Body of pancreas (tissue), 2 donors: ENCODE results near the genes ADAMTSL4, CTSK, BNIPL, C1orf56 and MRPL9.

DNA sequence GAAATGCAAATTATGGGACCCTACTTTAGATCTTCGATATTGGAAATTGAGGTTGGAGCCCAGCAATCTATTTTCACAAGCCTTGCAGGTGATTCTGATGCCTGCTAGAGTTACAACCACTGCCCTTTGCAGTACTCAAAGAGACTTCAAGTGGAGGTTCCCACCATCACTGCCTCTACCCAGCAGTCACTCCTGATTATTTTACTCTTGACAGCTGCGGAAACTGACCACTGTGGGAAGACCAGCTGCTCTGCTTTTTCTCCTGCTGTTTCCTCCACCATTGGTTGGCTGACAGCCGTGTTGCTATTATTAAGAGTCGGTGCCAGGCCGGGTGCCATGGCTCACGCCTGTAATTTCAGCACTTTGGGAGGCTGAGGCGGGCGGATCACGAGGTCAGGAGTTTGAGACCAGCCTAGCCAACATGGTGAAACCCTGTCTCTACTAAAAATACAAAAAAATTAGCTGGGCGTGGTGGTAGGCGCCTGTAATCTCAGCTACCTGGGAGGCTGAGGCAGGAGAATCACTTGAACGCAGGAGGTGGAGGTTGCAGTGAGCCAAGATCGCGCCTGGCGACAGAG lies 11.2 kb upstream of the PRPF3 start:
- PRO-cap = no peak
- RAMPAGE, long total RNA, 2 experiments = no peak in any of the 2 experiments

- PRO-cap = no peak
- RAMPAGE, long total RNA, 2 experiments = no peak in any of the 2 experiments
Observed at GRCh38 chr1:150506496-150507223, 1.2 kb upstream of the ECM1 start.

DNA sequence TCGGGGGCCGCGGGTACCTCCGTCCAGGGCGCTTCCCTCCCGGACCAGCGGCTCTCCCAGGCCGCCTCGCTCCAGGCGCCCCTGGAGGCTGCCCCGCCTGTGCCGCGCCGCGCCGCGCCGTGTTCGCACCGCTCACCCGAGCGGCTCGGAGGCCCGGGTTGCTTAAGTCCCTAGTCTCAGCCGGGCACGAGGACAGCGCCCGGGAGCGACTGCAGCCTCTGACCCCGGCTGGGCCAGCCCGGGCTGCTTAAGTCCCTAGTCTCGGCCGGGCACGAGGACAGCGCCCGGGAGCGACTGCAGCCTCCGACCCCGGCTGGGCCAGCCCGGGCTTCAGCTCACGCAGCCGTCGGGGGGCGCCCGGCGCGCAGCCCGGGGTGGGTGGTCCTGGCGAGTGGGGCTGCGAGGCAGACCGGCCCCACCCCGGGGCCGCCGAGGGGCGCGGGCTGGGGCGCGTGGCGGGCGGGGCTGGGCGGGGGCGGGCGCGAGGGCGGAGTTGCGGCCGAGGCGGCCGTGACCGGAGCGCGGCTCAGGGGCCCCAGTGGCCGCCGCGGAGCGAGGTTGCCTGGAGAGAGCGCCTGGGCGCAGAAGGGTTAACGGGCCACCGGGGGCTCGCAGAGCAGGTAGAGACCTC lies at the start of gene ADAMTSL4:
Gene ADAMTSL4 (plus strand): TSS at position 529 of the 631 bp plus-strand sequence.
- PRO-cap = bidirectional peak, plus-strand start at position 173 of the sequence, minus-strand start at position 138 of the sequence; bidirectional peak, plus-strand start at position 490 of the sequence, minus-strand start at position 220 of the sequence
- RAMPAGE, long total RNA, 2 experiments = no peak in any of the 2 experiments

- PRO-cap = no peak
- RAMPAGE, long total RNA, 2 experiments = no peak in any of the 2 experiments
Observed at GRCh38 chr1:150550070-150550583, 919 bp downstream of the ADAMTSL4 start.

DNA sequence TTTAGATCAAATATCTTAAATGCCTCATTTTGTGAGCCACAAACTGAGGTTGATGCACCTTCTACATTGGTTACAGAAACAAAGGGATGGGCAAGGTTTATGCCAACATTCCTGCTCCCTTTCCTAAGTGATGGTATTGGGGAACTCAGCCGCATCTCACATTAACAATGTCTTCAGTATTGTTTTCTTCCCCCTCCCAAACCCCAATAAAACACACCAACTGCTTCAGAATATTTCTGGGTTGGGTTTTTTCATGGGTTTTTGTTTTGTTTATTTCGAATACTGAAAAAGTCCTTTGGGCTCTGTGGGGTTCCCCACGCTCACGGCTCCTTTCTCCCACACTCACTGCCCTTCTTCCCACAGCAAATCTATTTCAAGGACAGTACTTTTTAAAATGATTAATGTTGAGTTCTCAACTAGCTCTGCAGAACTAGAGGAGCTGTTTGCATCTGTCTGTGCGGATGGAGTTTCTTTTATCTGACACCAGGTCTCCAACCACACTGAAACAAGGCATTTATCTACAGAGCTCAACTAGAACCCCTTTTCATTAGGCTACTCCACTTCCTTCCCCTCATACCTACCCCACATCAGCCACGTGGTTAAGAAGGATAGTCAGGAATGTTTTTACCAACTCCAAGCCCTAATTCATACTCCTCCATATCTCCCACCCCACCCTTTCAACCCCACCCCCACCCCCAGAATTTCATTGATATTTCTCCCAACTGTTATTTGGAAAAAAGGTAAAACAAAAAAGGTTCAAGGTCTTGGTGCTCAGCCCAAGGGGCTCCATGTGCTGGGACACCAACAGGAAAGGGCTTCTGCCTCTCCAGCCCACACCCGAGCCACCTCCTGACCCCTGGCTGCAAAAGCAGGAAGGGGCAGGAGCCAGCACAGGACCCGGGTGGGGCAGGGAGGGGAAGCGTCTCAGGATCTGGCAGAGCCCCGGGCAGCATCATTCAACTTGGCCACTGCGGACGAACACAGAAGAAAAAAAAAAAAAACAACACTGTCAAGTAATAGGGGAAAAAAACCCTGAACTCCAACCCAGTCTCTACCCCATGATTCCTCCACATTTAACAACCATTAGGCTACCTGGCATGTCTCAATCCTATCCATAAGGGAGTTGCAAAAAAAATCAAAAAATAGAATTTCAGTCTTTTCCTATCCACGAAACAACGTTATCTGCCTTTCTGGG lies 7.1 kb downstream of the ENSA start:
- PRO-cap = no peak
- RAMPAGE, long total RNA, 2 experiments = no peak in any of the 2 experiments

DNA sequence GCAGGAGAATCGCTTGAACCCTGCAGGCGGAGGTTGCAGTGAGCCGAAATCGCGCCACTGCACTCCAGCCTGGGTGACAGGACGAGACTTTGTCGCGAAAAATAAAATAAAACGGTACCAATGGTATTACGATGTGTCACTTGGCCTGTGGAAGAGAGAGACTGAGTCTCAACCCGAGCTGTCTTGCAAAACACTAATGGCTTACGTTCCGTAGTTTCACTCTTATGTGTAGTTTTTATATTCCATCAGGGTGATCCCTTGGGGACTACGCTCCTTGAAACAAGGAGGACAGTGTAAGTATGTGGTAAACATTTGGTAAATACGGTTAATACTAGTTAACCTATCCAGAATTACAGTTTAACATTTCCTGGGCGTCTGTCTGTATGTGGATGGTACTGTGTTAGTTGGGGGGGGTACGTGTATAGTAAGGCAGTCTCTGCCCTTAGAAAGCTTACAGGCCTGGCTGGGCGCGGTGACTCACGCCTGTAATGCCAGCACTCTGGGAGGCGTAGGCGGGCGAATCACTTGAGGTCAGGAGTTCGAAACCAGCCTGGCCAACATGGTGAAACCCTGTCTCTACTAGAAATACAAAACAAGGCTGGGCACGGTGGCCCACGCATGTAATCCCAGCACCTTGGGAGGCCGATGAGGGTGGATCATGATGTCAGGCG lies 933 bp upstream of the ENSA start:
- PRO-cap = no peak
- RAMPAGE, long total RNA, 2 experiments = no peak in any of the 2 experiments

GRCh38 chr1:150694596-150695057 lies 2.3 kb downstream of the GOLPH3L start:
- PRO-cap = no peak
- RAMPAGE, long total RNA, 2 experiments = no peak in any of the 2 experiments

- PRO-cap = no peak
- RAMPAGE, long total RNA, 2 experiments = no peak in any of the 2 experiments
Observed at GRCh38 chr1:150764495-150765221, 920 bp downstream of the CTSS start.

GRCh38 chr1:150807783-150808690 lies at the start of gene CTSK:
Gene CTSK (minus strand): TSS chr1:150808260.
- PRO-cap = no peak
- RAMPAGE, long total RNA, 2 experiments = start-site peak on the minus strand in 1 of 2 experiments, at chr1:150808292-150808348 at its widest, 26 reads per replicate

DNA sequence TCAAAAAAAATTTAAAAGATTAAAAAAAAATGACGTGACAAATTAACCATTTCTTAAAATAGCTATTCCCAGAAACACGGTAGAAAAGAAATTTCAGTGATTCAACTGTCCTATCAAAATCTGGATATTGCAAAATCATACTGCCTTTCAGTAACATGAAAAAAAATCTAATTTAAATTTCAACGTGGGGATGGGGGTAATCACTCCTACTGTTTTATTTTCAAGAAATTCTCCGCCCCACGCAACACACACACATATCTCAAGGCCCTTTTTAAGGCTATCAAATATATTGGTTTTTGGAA lies 1.2 kb downstream of the ARNT start:
- PRO-cap = no peak
- RAMPAGE, long total RNA, 2 experiments = no peak in any of the 2 experiments

- PRO-cap = no peak
- RAMPAGE, long total RNA, 2 experiments = no peak in any of the 2 experiments
Observed at GRCh38 chr1:150925029-150925542, 1.1 kb upstream of the SETDB1 start.

GRCh38 chr1:151036333-151036912 lies at the start of gene BNIPL:
Gene BNIPL (plus strand): TSS chr1:151036586.
- PRO-cap = no peak
- RAMPAGE, long total RNA, 2 experiments = no peak in any of the 2 experiments

DNA sequence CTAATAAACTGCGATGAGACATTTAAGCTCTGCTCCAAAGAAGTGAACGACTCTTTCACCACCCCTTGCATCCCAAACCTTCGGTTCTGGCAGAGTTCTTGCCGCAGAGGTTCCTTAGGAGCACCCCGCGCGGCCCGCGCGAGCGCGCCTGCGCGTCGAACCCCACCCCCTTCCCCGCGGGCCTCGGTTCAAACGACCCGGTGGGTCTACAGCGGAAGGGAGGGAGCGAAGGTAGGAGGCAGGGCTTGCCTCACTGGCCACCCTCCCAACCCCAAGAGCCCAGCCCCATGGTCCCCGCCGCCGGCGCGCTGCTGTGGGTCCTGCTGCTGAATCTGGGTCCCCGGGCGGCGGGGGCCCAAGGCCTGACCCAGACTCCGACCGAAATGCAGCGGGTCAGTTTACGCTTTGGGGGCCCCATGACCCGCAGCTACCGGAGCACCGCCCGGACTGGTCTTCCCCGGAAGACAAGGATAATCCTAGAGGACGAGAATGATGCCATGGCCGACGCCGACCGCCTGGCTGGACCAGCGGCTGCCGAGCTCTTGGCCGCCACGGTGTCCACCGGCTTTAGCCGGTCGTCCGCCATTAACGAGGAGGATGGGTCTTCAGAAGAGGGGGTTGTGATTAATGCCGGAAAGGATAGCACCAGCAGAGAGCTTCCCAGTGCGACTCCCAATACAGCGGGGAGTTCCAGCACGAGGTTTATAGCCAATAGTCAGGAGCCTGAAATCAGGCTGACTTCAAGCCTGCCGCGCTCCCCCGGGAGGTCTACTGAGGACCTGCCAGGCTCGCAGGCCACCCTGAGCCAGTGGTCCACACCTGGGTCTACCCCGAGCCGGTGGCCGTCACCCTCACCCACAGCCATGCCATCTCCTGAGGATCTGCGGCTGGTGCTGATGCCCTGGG lies at the start of gene C1orf56:
Gene C1orf56 (plus strand): TSS at position 191 of the 906 bp plus-strand sequence.
- PRO-cap = bidirectional peak, plus-strand start at position 486 of the sequence, minus-strand start at position 449 of the sequence
- RAMPAGE, long total RNA, 2 experiments = start-site peak on the plus strand in 2 of 2 experiments, centred at positions 166 to 193 of the sequence, 35 to 40 reads per replicate

DNA sequence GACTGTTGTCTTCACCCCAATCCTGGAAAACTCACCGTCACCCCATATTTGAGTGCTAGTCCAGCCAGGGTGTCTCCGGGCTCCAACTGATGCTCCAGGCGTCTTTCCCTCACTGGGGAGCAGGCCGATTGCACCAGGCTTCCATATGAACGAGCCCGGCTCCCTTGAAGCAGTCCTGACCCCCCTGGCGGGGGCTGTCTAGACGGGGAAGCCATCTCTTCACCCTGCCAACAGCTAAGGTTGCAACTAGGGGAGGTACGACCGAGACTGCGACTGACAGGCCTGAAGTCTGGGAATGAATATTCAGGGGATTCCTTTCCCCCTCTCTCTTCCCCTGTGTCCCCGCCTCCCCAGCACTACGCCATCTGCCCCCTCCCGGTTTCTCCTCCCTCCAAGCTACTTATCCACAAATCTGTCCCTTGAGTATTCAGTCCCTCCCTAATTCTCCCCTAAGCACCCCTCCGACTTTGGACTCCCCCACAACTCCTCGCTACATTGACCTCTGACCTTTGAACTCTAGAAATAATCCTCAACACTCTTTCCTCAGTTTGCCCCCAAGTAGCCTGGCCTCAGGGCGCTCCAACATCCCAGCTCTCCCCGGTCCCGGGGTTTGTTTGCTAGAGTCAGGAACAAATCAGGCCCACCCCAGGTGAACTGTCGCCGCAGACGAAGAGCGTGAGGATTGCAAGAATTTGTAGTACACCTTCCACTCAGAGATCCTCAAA lies 496 bp downstream of the LYSMD1 start:
- PRO-cap = bidirectional peak, plus-strand start at position 430 of the sequence, minus-strand start at position 291 of the sequence
- RAMPAGE, long total RNA, 2 experiments = start-site peak on the minus strand in 1 of 2 experiments, centred at position 337 of the sequence, 7 reads per replicate

DNA sequence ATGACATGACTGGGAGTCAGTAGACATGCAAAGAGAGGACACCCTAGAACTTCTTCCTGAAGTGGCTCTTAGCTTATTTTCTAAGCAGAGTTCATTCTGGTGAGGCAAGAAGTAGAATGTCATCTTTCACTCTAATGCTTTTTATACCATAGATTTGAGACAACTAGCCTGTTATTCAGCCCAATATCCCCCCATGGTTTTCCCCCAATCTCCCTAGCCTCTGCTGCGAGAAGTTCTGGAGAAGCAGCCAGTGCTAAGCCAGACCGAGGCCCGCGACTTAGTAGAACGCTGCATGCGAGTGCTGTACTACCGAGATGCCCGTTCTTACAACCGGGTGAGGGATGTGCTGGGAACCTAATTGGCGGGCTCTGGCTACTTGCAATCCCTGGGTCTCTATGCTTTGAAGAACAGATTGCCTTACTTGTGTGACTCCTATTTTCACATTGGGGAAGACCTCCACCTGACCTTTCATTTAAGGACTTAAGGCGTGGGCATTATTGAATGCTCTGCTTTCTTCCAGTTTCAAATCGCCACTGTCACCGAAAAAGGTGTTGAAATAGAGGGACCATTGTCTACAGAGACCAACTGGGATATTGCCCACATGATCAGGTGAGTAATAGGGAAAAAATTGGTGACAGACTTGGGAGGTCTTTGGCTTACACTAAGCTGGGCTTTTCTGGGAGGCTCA lies 1.8 kb downstream of the PSMB4 start:
- PRO-cap = no peak
- RAMPAGE, long total RNA, 2 experiments = no peak in any of the 2 experiments

DNA sequence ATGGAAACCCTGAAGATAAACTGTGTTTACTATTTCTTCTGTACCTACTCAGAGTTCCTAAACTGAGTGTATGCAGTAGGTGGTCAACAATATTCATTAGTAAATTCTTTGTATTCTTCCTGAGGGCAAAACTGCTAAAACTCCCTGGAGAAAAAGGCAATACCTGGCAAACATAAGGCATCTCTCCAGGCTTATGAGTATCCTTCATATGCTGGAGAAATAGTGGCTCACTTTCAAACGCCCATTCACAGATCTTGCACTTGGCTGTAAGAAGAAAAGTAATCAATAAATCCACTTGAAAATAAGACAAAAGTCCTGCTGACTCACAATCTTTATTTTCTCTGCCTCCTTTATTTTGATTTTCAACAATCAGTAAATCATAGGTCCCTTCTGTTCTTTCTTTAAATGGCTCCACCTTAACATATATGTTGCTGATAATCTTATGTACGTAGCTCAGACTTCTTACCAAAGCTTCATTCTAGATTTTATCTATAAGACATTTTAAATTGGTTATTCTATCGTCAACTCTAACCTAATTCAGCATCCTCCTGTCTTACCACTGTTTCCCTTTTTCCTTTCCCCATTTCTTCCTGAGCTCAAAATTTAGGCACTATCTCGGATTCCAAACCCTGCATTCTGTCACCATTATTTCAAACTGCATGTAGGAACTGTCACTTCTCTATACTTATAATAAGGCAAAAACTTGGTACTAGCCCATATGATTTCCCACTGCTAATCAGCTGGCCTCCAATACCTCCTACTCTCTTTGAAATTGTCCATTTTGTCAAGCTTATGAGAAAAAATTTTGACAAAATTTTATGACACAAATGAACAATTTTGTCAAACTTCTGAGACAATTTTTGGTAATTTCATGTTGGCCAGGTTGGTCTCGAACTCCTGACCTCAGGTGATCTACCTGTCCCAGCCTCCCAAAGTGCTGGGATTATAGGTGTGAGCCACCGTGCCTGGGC lies 13.0 kb downstream of the PSMB4 start:
- PRO-cap = no peak
- RAMPAGE, long total RNA, 2 experiments = no peak in any of the 2 experiments

- PRO-cap = no peak
- RAMPAGE, long total RNA, 2 experiments = no peak in any of the 2 experiments
Observed at GRCh38 chr1:151508907-151509310, 2.3 kb upstream of the CGN start.

DNA sequence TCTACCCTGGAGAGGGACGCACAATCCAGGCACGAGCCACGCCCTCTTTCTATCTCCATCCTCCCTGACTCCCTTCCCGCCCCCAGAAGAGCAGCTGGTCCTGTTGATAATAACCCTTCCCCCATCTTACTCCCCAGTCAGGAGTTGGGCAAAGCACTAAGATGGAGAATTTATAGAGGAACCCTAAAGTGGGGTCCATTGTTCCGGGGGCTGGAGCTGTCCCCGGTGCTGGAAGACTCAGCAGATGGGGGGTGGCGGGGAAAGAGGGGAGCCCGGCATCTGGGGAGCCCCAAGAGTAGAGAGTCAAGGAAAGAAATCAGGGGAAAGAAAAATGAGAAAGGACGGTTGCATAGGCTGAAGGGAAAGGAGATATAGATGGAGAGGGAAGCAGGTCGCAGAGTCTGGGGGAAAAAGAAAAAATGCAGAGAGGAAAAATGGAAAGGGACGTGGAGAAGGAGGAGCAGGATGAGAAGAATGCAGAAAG lies 327 bp upstream of the CELF3 start:
- PRO-cap = bidirectional peak, plus-strand start at position 201 of the sequence, minus-strand start outside the sequence
- RAMPAGE, long total RNA, 2 experiments = no peak in any of the 2 experiments

DNA sequence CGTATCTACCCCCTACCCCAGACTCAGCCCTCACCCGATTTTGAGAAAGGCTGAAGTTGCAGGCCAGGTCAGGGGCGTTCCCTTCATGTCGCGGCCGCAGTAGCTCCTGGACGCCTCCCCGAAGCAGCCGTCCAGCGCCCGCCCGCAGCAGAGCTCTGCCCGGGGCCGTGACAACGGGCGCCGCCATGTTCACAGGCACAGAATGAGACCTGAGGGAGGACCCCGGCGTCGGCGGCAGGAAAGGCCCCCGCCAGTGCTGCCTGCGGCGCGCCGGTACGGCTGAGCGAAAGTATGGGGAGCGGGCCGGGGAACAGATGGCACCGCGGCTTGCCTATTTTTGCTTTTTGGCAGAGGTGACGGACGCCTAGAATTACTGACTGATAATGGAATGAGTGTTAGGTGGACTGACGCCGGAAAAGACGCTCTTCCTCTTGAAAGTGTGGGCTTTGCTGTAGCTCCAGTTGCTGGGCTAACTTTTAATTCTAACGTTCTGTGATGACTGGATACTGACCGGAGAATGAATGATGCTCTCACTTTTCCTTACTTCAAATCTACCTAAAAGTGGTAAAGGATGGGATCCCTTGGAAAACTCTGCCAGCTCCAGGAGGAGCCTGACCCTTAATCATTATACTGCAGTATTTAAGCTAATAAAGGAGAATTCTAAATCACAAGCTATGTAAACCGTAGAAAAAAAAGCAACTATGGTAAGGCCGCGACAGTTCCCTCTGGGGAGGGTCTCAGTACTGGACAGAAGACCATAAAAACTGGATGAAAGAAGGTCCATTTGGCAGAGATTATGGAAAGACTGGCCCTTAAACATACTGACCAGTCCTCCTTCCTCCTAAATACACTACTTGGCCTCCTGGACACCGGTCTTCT lies at the start of gene MRPL9:
Gene MRPL9 (minus strand): TSS at position 204 of the 879 bp plus-strand sequence.
- PRO-cap = bidirectional peak, plus-strand start at position 292 of the sequence, minus-strand start at position 157 of the sequence
- RAMPAGE, long total RNA, 2 experiments = start-site peak on the minus strand in 2 of 2 experiments, centred at positions 191 to 194 of the sequence, 44 to 113 reads per replicate

GRCh38 chr1:151944188-151945531 lies 35.3 kb upstream of the THEM4 start:
- PRO-cap = no peak
- RAMPAGE, long total RNA, 2 experiments = no peak in any of the 2 experiments